AG09319 (cell line): ENCODE measurements around a stretch of chr3.

DNA sequence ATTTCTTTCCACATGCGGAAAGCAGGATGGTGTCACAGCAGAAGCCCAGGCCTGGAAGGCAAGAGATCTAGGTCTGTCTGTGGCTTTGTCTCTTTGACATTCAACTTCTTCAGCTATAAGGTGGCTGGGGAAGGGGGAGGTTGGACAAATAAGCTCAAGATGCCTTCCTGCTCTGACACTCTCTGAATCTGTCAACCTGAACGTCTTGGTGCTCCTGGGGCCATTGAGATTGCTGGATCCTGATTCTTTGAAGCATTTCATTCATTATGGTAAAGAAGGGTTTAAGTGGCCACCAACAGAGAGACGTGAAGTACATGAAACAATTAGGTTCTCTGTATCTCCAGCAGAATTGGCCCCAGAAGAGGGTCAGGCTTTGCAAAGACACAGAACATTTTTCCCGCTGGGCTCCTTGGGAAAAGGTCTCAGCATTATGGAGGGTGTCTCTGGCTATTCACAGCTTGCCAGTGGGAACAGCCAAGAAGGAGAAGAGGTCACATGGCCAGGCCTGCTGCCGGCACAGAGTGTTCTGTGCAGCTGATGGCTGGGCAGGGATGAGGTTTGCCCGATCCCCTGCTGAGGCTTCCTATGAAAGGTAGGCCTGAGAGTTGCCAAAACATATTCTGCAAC lies 77.9 kb upstream of the LPP start:
- RRBS, result no CpG with 5 or more reads among the region's 6 CpGs

DNA sequence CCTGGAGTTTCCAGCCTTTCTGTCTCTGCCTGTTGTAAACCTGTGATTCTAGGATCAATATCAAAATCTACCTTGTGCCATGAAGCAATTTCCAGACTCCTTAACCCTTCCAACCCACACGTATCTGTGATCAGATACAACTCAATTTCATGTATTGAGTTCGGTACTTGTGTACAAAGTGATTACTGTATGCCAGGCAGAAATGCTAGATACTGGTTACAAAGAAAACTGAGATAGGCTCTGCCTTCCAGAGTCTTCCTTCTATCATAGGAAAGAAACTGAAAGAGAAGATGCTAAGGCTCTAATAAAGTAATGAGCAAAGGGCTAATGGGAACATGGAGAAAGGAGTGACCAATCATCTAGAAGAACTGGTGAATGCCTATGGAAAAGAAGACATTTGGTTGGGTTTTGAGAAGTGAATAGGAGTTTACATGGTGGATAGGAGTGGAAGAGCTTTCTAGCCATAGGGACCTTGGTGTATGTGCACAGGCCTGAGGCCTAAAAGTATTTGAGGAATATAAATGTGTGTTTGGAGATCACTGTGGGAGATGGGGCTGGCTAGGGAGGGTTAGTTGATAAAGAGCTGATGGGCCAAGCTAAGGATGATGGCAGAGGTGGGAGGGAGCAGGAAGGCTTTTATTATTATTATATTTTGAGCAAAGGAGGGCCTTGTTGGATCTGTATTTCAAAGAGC lies 6.7 kb downstream of the LPP start:
- RRBS, result no CpG with 5 or more reads among the region's 2 CpGs

DNA sequence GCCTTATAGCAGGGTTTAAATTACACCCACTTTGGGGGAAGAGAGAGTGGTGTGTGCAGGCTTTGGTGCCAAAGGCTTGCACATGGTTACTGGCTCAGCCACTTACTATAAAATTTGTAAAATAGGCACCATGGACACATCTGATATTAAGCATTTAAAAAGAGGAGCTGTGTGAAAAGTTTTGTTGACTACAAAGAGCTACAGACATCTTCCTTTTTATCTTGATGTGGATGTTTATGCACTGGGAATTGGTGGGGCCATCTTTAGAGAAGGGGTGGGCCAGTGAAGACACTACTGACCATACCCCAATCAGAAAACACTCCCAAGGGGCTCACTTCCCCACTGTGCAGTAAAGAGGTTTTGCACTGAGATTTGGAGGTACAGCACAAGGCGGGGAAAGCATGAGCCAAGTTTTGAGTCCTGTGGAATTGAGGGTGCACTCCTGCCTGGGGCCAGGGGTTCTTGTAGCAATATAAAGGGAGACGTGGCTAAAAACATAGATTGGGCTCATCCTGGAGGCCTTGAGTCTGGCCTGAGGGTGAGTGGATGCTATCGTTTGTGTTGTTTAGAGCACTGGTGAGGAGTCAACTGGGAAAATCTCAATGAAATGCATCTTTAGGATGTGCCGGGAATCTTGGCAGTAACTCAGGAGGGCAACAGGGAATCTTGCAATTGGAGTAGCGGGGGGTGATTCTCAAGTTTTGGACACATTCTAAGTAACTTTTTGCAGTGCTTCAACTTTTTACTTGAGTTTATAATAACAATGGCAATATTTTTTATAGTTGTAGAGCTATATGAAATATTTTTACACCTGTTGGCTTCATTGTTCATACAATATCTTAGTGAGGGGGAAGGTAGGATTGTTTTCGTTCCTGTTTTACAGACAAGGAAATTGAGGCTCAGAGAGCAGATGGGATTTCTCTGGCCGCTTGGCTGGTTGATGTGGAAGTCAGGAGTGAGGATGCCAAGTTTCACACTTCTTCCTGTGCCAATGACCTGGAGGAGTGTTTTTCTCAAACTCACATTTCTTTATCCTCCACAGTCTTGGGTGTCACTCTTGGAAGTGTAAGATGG lies 50.2 kb downstream of the LPP start:
- RRBS, result no CpG with 5 or more reads among the region's 7 CpGs

- RRBS, result no CpG with 5 or more reads among the region's 5 CpGs
Measured at GRCh38 chr3:188206334-188206981, 52.5 kb downstream of the LPP start.

- RRBS, result no CpG with 5 or more reads among the region's 12 CpGs
Measured at GRCh38 chr3:188212052-188213005, 58.4 kb downstream of the LPP start.

GRCh38 chr3:188216619-188217606 lies 63.0 kb downstream of the LPP start:
- RRBS, result no CpG with 5 or more reads among the region's 7 CpGs

GRCh38 chr3:188262687-188263608 lies 109.0 kb downstream of the LPP start:
- RRBS, result 26% methylated on average over 3 of the region's 12 CpGs

DNA sequence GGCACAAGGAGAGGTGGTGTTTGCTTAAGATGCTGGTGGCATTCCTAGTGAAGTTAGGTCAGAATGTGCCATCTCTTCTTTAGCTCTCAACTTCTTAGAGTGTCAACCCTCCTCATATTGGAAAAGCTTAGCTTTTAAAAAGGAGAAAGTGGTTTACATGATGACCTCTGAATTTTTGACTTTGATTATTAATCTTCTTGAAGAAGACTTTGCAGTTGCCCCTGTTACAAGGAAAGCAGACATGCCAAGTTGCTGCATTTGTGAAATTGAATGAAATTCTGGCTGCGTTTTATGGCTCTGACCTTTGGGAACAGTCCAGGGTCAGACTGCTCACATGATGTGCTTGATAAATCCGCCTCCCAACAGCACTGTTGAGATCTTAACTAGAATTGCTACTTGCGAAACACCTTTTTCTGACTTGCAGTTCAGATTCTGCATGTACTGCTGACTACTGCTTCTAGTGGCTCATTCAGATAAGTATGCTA lies 129.2 kb downstream of the LPP start:
- RRBS, result no CpG with 5 or more reads among the region's 3 CpGs

GRCh38 chr3:188343713-188344272 lies 189.8 kb downstream of the LPP start:
- RRBS, result no CpG with 5 or more reads among the region's 6 CpGs

DNA sequence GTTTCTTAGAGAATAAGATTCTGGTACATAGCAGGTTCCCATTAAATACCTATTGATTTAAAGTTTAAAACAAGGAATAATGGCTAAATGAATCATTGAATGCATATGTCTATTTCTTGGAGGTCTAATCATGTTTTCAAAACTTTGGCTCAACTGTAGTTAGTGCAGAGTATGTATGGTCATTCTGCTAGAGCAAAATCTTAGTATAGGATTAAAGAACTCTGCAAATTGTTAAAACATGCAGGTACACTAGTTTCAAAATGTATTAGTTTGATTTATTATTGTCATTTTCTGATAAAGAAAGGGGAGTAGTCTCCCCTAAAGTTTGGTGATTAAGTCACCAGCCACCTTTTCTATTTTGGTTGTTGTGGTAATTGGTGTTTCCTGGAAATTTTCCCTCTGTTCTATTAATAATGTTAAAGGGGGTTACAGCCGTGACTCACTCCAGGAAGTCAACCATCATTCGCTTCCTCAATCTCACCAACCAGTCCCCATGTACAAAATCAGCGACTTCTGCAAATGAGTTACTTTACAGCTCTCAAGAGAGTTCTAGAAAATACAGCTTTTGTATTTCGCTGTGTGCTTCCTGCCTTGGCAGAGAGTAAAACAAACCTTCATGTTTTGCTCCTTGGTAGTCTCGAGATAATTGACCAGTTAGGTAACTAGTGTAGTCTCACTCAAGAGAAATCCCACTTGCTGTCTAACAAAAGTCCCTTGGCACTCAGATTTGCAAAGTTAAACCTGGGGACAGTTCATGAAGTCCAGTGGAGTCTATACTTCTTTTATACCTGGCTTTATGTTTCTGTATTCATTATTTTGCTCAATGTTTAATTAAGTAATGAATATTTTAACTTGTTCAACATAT lies 285.1 kb downstream of the LPP start:
- RRBS, result no CpG with 5 or more reads among the region's 5 CpGs

GRCh38 chr3:188473368-188473801 lies 319.4 kb downstream of the LPP start:
- RRBS, result no CpG with 5 or more reads among the region's 4 CpGs

GRCh38 chr3:188548120-188548572 lies 394.2 kb downstream of the LPP start:
- RRBS, result no CpG with 5 or more reads among the region's 8 CpGs

DNA sequence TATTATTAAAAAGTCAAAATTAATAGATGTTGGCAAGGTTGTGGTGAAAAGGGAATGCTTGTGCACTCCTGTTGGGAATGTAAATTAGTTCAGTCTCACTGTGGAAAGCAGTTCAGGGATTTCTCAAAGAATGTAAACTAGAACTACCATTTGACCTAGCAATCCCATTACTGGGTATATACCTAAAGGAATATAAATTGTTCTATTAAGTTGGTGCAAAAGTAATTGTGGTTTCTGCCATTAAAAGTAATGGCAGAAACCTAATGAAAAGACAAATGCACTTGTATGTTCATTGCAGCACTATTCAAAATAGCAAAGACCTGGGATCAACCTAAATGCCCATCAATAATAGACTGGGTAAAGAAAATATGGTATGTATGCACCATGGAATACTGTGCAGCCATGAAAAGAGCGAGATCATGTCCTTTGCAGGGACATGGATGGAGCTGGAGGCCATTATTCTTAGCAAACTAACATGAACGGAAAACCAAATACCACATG lies 476.5 kb downstream of the LPP start:
- RRBS, result no CpG with 5 or more reads among the region's 2 CpGs

- RRBS, result no CpG with 5 or more reads among the region's 5 CpGs
Measured at GRCh38 chr3:188701309-188701831, 470.4 kb upstream of the TPRG1 start.

DNA sequence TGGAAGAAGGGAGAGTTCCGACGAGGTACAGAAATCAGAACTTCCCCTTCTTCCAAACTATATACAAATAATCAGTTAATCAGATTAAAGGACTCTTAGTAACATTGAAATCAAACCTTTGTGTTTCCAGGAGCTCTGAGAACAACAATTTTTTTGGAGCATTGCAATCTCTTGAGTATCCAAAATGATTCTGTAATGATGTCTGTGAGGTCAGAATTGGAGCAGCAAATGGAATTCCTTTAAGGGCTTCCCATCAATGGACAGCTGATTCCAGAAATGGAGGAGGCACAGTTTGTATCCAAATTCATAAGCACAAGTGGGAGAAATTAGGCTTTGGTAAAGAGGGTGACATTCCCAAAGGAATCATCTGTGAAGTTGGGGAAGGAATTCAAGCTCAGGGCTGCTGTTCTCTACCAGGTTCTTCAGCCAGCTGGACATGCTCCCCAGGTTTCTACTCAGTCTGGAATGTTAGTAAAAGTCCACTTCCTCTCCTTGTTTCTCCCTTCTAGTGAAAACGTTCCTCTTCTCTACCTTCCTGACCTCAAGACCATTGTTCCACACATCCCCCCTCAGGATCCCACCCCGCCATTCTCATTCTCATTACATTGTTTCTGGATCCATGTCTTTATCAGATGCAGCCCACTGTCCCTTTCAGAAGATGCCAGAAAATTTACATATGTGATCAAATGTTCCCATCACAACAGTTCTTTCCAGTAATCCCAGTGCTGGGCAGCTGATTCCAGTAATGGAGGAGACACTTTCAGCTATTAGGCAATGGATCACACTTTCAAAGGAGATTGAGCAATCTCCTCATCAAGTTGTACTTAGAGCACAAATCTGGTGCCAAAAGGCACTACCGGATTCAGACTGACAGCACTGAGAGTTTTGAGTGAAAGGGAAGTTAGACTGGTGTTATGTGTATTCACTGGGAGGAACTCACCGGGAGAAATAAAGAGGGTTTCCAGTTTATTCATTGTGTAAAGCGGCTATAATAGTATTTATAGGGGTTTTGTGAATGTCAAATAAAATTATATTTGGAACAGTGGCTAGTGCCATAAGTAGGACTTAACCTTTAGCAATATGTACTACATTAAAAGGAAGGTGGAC lies 391.3 kb upstream of the TPRG1 start:
- RRBS, result 29% methylated on average over 1 of the region's 7 CpGs

DNA sequence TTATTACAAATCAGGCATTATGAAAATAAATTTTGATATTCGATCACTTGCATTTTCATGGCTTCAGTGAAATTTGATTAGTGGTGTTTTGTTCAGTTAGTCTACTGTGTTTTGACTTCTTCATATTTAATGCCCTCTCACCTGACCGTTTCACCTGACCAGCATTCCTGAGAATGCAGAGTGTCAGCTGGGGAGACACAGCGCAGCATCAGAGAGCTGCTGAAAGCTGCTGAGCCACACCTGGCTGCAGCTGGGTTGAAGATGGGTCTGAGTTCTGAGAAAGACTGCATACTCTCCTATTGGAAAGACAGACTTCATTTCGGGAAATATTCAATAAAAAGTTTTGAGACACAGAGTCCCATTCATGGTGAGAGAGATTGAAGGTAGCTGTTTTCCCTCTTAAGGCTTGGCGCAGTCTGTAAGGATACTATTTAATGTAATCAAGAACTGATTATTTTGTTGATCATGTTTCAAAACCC lies 193.5 kb upstream of the TPRG1 start:
- RRBS, result no CpG with 5 or more reads among the region's 5 CpGs

GRCh38 chr3:190003458-190004067 lies 117.1 kb downstream of the P3H2 start:
- RRBS, result no CpG with 5 or more reads among the region's 6 CpGs

- RRBS, result no CpG with 5 or more reads among the region's 11 CpGs
Measured at GRCh38 chr3:190012238-190013186, 108.2 kb downstream of the P3H2 start.

DNA sequence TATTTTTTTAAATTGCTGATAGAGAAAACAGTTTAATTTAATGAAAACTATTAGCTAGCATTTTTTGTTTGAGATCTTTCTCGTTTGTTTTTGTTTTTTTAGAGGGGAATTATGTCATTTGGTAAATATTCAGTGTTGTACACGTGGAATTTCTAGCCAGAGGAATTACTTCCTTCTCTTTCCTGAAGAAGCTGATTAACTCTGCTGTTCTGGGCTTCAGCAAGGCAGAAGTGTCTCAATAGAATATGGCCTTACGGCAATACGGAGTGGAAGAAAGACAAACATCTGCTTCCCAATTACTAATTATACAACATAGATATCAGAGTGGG lies 12.0 kb downstream of the P3H2 start:
- RRBS, result no CpG with 5 or more reads among the region's 4 CpGs

- RRBS, result no CpG with 5 or more reads among the region's 3 CpGs
Measured at GRCh38 chr3:190119373-190120040, 1.2 kb downstream of the P3H2 start.